Metastatic Pancreatic Carcinoma in the Ovary (tissue), 1 donor: ENCODE measurements around the genes OIT3, AGAP5, FUT11 and VCL.

DNA sequence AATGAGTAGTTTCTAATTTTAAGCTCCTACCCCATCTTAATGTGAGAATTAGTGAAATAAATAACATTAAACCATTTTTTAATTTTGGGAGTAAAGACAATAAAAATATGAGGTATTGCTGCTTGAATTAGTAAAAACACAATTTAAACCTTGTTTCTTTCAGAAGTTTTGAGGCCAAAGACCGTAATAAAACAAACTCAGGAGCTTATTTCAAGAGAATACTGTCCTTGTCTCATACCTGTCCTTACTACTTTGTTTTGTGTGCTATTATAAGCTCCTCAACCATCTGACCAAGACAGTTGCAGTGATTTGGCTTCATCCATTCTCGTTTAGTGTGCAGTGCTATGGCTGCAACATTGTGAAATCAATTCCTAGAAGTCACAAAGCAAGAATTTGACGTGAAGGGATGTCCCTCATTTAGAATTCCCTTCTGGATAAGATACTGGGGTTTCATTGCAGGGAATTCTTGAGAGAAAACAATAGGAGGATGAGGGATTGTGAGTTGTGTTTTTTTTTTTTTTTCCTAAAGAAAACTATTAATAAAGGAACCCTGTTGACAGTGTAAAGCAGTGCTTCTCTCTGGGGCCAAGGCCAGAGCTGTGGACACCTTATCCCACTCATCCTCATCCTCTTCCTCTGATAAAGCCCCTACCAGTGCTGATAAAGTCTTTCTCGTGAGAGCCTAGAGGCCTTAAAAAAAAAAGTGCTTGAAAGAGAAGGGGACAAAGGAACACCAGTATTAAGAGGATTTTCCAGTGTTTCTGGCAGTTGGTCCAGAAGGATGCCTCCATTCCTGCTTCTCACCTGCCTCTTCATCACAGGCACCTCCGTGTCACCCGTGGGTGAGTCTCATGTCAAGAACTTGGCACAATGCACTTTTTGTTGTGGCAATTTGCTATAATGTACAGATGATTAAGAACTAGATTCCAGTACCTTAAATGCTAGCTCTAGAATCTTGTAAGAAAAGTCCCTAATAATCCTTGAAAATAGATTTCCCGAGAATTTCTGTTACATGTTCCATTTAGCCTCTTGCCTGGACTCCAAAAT, at the start of gene OIT3:
TSS of gene OIT3 (plus strand) at position 722 of the 1,047 bp plus-strand sequence.
- PRO-cap = no peak

- PRO-cap = no peak
These were observed 944 bp downstream of the MRPS16 start for GRCh38 chr10:73251269-73252130.

DNA sequence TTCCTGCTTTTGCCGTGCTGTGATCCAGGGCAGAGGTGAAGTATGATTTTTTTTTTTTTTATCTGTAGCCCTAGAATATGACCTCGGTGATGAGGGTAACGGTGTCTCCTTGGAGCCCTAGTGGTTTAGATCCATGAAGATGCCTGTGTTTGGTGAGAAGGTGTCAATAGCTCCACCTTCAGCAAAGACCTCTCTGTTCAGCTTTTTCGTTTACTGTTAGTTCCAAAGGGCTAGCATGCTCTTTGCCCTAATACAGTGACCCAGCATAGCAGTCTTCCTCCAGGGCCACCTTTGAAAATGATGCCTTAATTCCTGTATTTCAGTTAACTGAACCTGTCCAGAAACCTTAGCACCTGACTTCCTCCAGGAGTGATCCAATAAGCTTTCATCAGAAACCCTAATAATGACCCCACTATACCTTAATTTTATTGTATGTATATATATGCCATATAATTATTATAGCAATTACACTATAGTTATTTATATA, 819 bp upstream of the MRPS16 start:
- PRO-cap = no peak

DNA sequence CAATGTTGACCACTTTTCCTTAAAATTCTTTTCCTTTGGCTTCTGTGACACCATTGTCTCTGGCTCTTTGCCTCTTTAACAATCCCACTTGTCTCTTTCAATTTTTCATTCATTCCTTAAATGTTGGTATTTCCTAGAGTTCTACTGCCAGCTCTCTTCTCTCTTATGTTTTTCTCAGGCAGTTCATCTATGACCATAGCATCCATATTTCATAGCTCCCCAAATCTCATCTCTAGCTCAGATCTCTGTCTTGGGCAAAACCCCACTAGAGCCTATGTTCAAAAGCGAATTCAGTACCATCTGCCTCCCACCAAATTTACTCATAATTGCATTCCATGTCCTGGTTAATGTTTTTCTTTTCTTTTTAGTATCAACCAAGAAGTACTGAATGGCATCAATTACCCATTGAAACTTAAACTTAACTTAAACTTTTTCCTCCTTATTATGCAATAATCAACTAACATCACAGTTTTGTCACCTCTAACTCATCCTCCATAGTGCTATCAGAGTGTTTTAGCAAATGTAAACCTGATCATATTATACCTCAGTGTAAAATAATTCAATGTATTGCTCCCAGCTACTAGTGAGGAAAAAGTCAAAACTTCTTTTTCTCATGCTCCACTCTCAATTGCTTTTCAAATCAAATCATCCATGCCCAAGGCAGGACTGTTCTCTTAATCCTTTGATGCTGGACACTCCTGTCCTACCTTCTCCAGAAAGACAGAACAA, 43.4 kb upstream of the MRPS16 start:
- PRO-cap = no peak

DNA sequence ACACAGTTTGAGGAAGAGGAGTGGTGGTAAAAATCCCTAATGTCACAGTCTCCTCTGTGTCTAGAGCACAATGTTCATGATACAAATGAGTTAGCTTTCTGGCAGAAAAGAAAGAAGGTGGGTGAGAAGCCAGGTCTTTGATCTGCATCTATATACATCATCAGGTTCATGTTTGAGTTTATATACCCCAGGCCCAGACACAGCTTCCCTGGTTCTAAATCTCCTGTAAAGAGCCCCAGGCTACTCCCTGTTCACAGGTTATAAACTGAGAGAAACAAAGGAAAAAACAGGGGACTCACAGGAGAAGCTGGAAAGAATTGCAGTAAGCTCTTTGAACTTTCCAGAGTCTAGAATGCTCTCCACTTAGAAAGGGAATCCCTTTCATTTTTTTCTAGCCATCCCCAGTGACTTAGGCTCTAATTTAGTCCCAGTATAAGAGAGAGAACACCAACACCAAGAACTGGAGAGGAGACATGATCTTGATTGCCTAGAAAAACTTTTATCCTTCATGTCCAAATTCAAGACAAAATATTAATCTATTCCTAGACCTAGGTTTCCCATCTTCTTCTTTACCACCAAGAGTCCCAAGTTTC, 640 bp downstream of the MSS51 start:
- PRO-cap = no peak

DNA sequence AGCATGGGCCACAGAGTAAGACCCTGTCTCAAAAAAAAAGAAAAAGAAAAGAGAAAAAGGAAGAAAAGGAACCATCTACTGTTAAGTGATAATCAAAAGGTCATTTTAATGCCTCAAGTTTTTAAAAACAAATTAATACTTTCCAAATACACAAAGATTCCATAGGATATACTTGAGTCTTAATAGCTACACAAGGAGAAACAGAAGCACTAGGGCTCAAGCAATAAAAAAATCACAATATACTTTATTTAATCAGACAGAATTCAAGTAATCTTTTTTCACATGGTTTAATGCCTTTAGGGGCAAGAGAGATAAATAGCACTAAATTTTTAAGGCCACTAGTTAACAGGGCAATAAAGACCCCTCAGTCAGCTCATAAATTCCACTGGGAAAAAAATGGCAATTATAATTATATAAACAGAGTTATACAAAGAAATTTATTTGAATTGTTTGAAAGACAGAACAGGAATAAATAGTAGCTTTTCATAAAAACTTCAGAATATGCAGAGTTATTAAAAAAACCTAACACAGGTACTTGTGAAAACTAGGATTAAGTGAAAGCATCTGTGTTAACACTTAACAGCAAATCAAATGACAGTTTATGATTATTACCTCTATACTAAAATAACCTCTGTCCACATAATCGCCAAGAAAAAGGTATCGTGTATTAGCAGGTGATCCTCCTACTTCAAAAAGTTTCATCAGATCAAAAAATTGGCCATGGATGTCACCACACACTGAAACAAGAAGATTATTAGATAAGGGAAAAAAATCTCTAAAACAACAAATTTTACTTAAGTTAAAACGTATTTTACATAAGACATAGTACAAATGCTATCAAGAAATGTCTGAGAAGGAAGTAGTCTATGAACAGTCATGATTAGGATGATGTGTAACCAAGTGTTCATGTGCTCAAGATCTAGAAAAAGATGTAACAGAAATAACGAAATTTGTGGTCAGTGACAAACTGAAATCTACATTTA, 17.6 kb downstream of the PPP3CB start:
- PRO-cap = no peak

- PRO-cap = no peak
These were observed 274 bp downstream of the USP54 start for GRCh38 chr10:73590975-73591160.

- PRO-cap = bidirectional peak, plus-strand start at chr10:73592151, minus-strand start at chr10:73592029
These were observed 707 bp upstream of the USP54 start for GRCh38 chr10:73591869-73592228.

DNA sequence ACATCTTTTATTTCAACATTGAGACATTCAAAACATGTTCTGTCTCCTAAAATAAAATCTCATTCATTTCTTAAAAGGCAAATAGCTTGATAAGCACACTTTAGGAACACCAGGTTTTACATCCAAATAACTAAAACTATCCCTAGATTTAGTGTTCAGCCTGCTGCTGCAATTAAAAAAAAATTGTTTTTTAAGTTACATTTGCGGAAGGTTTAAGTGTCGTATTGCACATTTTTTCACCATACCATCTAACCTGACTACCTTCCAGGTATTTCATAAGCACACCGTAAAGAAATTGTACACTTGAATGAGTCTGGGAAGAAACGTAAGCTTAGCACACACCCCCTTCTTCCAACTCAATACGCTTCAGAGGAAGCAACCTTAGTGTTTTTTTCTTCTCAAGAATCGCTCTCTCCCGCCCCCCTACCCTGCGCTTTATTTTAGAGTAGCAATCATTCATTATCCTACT, 16.4 kb downstream of the MYOZ1 start:
- PRO-cap = no peak

- PRO-cap = no peak
These were observed at the start of gene AGAP5 for GRCh38 chr10:73697327-73698303. TSS of gene AGAP5 (minus strand) at chr10:73698109.

- PRO-cap = bidirectional peak, plus-strand start at chr10:73772294, minus-strand start at chr10:73772216; bidirectional peak, plus-strand start at chr10:73772653, minus-strand start at chr10:73772668
These were observed at the start of gene FUT11 for GRCh38 chr10:73772014-73772774. TSS of gene FUT11 (plus strand) at chr10:73772276.

DNA sequence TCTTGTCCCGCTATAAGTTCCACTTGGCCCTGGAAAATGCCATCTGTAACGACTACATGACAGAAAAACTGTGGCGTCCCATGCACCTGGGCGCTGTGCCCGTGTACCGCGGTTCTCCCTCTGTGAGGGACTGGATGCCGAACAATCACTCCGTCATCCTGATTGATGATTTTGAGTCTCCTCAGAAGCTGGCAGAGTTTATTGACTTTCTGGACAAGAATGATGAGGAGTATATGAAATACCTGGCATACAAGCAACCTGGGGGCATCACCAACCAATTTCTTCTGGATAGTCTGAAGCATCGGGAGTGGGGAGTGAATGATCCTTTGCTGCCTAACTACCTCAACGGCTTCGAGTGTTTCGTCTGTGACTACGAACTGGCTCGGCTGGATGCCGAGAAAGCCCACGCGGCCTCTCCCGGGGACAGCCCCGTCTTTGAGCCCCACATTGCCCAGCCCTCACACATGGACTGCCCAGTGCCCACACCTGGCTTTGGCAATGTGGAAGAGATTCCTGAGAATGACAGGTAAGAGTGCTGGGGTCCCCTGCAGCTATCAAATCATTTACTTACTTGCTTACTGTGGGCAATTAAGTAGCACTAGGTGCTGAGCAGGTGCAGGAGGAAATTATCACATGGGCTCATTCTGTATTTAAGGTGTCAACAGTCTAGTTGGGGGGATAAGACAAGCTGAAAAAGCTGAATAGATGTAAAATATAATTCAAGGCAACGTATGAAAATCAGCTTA, 1.4 kb downstream of the FUT11 start:
- PRO-cap = no peak

- PRO-cap = unidirectional peak, plus-strand start at chr10:73785887
These were observed 504 bp downstream of the ZSWIM8 start for GRCh38 chr10:73785695-73786525.

- PRO-cap = no peak
These were observed 11.5 kb downstream of the NDST2 start for GRCh38 chr10:73799761-73800442.

DNA sequence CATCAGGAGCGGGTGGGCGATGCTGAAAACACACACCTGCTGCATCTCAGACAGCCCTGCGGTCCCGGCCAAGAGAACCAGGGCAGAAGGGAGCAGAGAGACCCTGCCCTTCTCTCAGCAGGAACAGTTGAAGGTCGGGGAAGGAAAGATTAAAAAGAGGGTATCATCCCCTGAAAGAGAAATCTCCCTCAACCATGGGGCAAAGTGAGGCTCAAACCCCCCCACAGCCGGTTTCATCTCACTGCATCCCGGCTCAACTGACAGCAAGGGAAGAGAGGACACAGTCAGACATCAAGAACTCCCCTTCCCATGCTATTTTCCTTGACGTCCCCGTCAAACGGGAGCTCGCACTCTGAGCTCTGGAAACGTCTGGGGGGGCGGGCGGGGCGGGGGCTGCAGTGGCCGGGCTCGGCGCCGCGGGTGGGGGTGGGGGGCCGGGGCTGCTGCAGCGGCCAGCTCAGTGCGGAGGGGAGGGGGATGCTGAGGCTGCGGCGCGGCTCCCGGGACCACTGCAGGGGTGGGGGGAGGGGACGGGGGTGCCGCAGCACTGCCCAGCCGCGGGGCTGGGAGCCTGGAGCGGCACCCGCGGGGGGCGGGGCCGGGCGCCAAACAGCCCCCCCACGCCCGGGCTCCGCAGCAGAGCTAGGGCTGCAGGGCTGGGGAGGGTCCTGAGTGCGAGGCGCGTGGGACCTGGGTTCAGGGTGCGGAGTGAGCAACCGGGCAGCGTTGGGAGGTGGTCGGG, 830 bp downstream of the CAMK2G start:
- PRO-cap = no peak

- PRO-cap = no peak
These were observed 4.2 kb upstream of the PLAU start for GRCh38 chr10:73906512-73907421.

DNA sequence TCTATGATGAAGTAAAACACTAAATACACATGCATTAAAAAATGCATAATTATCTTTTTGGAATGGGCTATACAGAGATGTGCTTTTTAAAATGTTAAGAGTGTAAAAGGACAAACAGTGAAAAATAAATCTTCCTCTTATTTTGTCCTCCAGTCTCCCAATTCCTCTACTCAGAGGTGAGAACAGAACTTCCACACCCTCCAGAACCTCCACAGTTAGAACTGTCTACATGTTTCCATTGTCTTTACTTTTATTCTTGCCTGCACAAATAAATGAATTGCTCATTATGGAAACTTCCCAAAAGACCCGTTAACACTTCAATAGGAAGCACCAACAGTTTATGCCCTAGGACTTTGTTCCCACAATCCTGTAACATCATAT, 908 bp upstream of the PLAU start:
- PRO-cap = no peak

GRCh38 chr10:73937554-73938177, 26.7 kb downstream of the PLAU start:
- PRO-cap = no peak

DNA sequence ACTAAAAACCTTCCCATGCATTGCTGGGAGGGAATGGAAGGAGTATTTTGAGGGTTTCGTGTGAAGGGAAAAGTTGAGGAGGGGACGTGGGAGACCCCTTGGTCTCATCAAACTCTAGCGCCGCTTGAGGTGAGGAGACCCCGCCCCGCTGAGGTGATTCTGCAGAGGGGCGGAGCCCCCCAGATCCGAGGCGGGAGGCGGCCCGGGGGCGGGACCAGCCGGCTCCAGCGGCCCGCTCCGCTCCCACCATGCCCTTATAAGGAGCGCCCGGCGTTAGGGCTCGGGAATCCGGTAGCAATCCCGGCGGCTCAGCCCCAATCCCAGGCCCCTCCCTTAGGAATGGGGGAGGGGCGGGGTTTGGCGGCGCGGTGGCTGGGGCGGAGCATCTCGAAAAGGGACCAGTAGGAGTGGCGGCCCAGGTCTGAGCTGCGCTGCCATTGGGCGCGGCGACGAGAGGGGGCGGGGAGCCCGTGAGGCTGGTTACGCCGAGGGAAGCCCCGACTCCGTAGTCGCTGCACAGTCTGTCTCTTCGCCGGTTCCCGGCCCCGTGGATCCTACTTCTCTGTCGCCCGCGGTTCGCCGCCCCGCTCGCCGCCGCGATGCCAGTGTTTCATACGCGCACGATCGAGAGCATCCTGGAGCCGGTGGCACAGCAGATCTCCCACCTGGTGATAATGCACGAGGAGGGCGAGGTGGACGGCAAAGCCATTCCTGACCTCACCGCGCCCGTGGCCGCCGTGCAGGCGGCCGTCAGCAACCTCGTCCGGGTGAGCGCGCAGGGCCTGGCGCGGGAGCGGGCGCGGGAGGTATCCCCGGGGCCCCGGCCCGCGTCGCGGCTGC, at the start of gene VCL:
TSS of gene VCL (plus strand) at position 508 of the 840 bp plus-strand sequence.
- PRO-cap = bidirectional peak, plus-strand start at position 479 of the sequence, minus-strand start at position 161 of the sequence; unidirectional peak, plus-strand start at position 506 of the sequence

- PRO-cap = no peak
These were observed 36.5 kb downstream of the AP3M1 start for GRCh38 chr10:74113866-74114700.